Non-pigmented ciliary epithelial cell (primary cell): Measurements from ENCODE around the gene MCM10.

DNA sequence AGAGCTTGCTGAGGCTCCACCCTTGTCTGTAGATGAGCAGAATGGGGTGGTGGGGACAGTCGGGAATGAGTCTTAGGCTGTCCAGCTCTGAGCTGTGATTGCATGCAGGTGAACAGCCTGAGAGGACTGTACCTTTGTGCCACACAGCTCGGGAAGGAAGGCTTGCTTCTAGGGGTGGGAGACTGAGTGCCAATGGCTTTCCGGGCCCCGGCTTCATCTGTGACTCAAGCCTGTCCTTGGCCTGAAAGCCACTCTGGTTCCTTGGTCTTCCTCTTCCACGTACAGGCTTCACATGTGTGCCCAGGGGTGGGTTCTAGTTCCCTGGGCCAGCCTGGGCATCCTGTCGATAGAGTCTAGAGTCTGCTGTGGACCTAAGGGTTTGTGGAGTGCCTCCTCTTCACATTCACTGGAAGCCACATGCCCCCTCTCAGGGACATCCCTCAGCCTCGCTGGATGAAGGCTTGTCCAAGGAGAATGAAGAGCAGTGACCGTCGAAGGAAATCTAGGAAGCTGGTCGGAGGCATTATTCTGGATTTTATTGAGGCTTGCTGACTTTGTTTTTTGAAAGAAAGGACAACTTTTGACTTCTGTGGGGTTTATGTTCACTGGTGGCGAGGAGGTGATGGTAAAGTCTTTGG is 86.7 kb downstream of the CAMK1D start:
- RRBS: no CpG with 5 or more reads among the region's 11 CpGs

GRCh38 chr10:12455798-12456447 is 106.6 kb downstream of the CAMK1D start:
- RRBS: no CpG with 5 or more reads among the region's 4 CpGs

DNA sequence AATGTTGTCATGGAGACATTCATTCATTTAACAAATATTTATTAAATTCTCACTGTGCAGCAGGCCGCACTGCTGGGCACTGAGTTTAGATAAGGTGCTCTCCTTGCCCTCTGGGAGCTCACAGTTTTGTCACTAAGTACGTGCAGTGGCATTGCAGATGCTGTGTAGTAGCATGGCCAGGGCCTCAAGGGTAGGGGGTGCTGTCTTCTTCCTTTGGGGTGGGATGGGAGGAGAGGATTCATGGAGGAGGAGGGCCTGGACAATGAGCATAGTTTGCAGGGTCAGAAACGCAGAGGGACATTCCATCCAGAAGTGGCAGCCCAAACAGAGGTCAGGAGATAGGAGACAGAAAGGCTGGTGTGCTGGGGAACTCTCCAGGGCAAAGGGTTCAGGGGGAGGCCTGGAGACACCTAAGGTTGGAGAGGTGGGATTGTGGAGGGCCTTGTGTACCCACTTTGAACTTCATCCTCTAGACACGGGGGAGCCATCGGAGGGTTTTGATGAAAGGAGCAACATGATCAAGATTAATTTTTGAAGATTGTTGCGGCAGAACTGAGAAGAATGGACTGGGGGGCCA is 207.0 kb downstream of the CAMK1D start:
- RRBS: no CpG with 5 or more reads among the region's 6 CpGs

DNA sequence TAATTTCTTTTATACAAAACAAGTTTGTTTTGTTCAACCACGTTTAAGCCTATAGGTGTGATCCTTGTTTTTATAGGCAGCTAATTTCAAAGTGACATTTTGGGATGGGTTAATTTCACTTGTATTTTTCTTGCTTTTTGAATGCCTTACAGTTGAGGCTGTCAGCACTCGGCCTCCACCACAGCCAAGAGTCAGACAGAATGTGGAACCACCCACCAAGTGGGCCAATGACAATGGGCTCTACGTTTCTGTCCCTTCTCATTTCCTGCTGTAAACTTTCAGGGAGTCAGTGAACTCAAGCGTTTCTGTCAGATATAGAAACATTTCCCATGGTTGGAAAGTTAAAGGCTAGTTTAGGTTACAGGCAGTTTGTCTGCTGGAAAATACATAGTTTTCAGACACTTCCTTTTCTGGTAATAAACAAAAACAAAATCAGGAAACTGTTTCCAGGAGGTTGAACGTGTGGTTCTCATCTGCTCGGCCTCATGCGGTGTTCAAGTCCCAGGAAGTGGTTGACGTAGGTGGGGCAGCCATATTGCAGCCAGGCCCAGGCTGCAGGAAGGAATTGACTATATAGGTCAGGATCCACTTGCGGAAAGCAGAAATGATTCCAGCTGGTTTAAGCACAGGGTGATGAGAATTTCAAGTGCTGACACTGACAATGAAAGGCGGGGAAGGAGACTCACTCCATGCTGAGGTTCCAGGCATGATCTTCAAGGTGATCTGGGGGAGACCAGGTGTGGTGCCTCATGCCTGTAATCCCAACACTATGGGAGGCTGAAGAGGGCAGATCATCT is 245.2 kb downstream of the CAMK1D start:
- RRBS: no CpG with 5 or more reads among the region's 10 CpGs

GRCh38 chr10:12844902-12845429 is 156.5 kb downstream of the CCDC3 start:
- RRBS: no CpG with 5 or more reads among the region's 10 CpGs

DNA sequence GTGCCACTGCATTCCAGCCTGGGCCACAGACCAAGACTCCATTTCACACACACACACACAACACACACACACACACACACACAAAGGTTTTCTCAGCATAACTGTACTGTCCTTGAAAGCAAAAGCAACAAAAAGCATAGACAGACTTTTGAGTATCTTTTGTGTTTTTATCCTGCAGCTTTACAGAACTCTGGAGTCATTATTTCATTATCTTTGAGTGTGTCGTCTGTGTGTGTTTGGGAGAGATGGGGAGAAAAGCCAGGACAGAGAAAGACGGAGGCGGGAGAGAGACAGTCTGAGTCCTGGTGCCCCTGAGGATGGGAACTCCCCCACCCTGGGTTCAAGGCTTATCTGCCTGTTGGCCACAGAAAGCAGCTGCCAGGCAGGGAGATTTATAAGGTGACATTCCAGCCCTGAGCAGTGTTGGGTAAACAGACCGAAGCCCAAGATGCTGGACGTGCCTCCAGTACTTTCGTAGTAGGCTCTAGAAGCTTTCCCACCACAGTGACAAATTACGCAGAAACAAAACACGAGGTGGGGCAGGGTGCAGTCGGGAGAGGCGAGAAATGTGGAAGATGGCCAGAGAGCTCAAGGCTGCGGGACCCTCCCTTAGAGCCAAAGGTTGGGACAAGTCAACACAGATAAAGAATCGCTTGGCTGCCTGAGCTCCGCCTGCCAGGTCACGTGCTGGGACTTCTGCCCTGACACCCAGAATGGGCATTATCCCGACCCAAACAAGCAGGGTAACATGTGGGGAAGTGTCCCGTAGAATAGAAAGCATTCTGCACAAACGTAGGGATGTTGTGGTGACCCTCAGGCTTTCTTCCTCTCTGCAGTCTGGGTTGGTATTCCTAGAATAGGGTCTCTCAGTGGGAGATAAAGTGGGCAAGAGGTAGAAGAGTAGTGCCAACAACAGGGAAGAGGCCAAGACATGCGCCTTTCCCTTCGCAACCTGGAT is 41.1 kb downstream of the CCDC3 start:
- RRBS: no CpG with 5 or more reads among the region's 19 CpGs

DNA sequence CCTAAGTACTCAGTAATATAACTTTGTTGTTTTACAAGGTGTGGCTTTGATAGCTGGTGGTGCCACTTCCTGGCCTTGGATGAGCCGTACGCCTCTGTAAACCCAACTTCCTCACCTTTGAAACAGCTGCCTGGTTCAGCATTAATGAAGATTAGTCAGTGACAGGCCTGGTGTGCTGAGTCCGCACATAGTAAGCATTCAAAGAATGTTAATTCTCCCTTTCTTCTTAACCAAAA is 8.1 kb downstream of the OPTN start:
- RRBS: no CpG with 5 or more reads among the region's 3 CpGs

- RRBS: 1% methylated on average over 23 of the region's 48 CpGs
Measured at GRCh38 chr10:13161081-13161754, at the start of gene MCM10. Gene MCM10 (plus strand): TSS chr10:13161558.

- RRBS: no CpG with 5 or more reads among the region's 14 CpGs
Measured at GRCh38 chr10:13492544-13493050, 36.2 kb downstream of the BEND7 start.

- RRBS: no CpG with 5 or more reads among the region's 9 CpGs
Measured at GRCh38 chr10:13631414-13631931, 44.7 kb downstream of the PRPF18 start.

- RRBS: no CpG with 5 or more reads among the region's 13 CpGs
Measured at GRCh38 chr10:13705021-13705404, 118.2 kb downstream of the PRPF18 start.

GRCh38 chr10:13757302-13757737 is 170.6 kb downstream of the PRPF18 start:
- RRBS: no CpG with 5 or more reads among the region's 5 CpGs

GRCh38 chr10:13890037-13891033 is 303.6 kb downstream of the PRPF18 start:
- RRBS: no CpG with 5 or more reads among the region's 26 CpGs

DNA sequence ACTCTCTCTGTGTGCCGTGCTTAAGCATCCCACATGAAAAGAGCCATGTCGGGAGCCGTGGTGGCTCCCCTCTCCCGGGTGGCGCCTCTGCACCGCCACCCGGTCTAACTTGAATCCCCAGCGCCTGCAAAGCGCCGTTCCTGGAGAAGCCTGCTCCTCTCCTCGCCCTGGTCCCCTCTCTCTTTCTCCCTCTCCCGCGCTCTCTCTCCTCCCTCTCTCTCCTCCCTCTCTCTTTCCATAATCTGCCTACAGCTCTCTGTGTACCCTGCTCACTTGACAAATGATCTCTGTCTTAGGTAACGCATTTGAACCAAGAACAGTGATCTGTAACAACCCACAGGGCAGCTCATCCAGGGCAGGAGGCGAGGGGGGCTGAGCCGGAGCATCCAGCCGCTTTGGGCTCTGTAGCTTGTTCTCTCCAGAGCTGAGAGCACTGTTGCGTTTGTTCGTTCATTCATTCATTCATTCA is 156.6 kb downstream of the FRMD4A start:
- RRBS: no CpG with 5 or more reads among the region's 19 CpGs

DNA sequence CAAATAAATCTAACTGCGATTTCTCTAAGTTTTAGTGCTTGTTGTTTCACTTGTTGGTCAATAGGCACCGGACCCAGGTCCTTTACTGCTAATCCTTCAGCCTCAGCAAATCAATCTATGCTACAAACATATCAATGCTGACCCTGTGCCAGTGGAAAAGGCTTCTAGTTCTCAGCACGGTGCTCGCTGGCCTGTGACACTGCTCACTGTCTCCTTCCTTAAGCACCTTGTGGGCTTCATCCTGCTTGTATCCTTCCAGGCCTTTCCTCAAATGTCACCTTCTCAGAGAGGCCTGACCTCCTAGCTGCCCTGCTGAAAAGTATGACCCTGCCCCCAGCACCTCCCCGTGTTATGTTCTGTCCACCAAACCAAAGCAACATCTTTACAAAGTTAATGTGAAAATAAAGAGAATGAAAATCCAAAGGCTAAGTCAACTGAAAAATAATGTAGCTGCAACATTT is 201.3 kb upstream of the FRMD4A start:
- RRBS: no CpG with 5 or more reads among the region's 5 CpGs

- RRBS: 1% methylated on average over 34 of the region's 52 CpGs
Measured at GRCh38 chr10:14603266-14604026, 171.3 kb downstream of the FAM107B start.

DNA sequence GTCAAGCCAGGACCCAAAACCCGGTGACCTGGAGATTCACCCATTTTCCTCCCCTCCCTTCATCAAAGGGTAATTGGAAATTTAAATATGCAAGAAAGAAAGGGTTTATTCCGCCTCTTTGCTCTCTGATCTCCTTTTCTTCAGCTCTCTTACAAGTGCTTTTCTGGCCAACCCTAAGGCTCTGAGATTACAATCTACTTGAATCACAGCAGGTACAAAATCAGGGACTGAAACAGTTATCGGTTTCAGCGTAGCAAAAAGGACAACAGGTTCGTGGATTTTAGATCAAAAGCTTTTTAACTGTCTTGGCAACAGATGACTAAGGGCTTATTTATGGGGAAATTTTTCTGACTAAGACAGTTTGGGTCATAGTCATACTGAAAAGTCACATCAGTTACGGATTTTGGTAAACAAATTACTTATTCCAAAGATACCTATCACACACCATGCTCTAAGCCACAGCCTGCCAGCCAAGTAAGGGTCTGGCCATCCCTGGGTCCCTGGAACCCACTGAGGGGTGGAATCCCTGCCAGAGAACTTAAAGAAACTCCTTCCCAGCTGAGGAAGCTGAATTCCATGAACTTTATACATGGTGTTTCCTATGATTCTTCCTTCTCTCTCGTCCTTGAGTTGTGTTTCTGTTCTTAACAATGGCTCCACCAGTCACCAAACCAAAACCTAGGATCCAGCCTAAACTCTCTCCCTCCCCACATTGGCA is 169.4 kb downstream of the FAM107B start:
- RRBS: no CpG with 5 or more reads among the region's 7 CpGs

DNA sequence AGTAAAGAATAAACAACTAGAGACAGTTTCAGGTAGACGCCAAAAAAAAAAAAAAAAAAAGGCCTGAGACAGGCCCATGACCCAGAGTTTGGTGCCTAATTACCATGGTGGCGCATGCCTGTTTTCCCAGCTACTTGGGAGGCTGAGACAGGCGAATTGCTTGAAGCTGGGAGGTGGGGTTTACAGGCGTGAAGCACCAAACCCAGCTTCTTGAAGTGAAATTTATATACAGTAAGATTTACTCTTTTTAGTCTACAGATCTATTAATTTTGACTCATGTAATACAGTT is 157.0 kb downstream of the FAM107B start:
- RRBS: no CpG with 5 or more reads among the region's 4 CpGs

GRCh38 chr10:14645129-14645670 is 129.5 kb downstream of the FAM107B start:
- RRBS: no CpG with 5 or more reads among the region's 5 CpGs

DNA sequence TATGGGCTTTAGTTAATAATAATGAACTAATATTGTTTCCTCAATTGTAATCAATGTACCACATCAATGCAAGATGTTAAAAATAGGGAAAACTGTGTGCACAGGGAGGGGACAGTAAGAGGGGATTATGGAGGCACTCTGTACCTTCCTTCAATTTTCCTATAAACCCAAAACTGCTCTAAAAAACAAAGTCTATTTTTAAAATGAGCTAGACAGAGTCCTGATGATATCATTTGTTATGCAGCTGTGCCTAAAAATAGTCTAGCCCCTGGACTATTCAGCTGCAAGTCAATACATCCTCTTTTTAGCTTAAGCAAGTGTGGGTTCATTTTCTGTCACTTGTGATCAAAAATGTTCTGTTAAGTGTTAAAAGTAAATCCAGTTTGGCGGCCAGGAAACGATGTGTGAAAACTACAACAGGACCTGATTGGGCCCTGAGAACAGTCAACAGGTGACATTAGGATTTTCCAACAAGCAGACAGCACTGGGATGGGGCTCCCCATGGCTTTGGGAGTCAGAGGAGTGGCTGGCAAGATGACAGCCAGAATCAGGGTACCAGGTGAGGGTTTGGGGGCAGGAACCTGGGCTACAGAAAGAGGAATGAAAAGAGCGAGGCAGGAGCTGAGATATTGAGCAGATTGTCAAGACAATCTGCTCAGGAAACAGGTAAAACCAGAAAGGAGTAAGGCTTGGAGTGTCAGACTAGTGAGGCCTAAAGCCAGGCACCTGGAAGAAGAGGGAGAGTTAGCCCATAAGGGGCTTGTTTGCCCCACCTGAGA is 33.9 kb downstream of the FAM107B start:
- RRBS: no CpG with 5 or more reads among the region's 3 CpGs